Parietal lobe (tissue), 2 donors: ENCODE results near the gene GJD4.

DNA sequence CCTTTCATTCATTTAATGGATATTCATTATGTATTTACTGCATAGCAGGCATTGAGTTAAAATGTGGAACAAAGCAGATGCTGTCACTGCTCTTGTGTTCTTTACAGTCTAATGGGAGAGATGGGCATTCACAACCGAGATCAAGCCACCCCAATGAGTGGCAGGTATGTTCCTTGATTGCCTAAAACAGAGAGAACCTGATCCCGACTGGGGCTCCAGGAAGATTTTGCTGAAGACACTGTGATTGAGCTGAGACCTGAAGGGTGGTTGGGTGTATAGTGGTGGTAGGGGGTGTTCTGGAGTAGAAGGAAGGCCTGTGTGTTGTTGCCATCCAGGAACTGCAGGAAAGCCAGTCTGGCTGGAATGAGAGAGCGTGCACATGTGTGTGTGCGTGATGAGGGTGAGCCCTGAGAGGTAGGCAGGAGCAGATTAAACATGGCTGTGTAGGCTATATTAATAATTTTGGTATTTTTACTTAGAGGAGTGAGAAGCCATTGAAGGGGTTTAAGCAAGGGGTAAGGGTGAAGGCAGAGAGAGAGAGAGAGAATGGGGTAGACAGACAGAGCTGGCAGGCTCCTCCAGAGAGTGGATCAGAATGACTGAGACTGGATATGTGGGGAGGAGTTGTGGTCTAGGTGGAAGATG is 91.9 kb downstream of the CCNY start:
- RAMPAGE, long total RNA, result no peak

DNA sequence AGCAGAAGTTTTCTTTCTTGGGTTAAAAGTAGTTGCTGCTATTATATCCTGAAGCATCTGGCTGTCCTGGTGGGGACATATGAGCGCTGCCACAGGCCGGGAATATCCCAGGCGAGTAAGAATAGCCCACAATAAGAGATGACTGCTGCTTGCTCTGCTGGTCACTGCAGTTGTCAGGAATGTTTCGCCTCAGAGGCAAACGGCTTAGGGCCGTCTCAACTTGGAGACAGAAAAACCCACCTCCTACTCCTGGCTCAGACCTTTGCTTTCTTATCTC is at the start of gene GJD4:
Gene GJD4 (plus strand): TSS at position 160 of the 277 bp plus-strand sequence.
- RAMPAGE, long total RNA, result no peak

- RAMPAGE, long total RNA, result no peak
Observed at GRCh38 chr10:35639943-35640517, 2.1 kb downstream of the FZD8 start.

- RAMPAGE, long total RNA, result no peak
Observed at GRCh38 chr10:37837867-37838389, 19.5 kb downstream of the ZNF248 start.

DNA sequence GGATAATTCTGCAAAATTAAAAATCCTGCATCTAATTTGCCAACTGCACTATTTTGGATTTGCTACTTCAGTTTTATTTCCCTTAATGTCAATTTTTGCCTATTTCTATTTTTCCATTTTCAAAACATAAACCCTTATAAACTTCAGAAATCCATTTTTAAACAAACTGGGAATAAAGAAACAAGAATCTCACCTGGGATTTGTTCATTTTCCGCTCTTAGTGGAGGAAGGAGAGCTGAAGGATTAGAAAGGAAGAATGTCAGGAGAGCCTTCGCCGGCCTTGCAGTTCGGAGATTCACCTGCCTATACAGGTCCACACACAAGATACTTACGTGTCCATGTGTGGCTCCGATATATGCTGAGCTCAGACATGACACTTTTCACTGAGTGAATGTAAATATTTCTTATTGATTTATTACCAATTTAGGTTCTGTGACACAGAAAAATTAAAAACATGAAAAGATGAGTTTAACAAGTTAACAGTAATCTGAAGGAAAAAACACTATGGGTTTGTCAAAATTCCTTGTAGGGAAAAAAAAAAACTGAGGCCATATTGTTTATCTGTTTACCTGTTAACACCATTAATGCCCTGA is 1.2 kb downstream of the ZNF248 start:
- RAMPAGE, long total RNA, result no peak

DNA sequence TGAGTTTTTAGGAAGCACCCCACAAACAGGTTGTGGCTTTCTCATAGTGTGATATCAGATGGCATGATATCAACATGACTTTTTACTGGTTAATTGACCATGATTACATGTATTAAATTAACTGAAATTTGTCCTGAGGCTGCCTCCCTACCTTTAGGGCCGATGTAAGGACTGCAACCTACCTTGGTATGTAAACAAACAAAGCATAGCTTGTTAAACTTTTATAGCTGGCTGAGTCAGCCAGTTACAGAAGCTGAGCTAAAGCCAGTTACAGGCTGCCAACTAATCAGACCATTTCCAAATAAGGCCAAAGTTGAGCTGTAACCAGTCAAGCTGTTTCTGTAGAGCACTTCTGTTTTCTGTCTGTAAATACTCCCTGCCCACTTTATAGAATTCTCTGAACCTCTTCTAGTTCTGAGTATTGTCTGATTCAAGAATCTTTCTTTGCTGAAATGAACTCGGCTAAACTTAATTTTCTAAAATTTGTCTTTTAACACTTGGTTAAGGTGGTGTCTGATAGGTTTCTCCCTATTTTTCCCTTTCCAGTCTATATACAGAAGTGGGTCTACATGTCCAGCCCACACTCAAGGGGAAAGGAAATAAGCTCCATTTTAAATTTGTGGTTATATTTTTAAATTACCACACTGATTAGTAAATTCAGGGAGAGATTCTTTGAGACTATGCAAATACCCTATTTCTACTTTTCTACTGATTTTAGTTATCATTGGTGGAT is 3.5 kb upstream of the ZNF248 start:
- RAMPAGE, long total RNA, result no peak

- RAMPAGE, long total RNA, result no peak
Observed at GRCh38 chr10:38018115-38018863, 7.8 kb downstream of the ZNF33A start.

- RAMPAGE, long total RNA, result no peak
Observed at GRCh38 chr10:38028890-38029306, 18.4 kb downstream of the ZNF33A start.

DNA sequence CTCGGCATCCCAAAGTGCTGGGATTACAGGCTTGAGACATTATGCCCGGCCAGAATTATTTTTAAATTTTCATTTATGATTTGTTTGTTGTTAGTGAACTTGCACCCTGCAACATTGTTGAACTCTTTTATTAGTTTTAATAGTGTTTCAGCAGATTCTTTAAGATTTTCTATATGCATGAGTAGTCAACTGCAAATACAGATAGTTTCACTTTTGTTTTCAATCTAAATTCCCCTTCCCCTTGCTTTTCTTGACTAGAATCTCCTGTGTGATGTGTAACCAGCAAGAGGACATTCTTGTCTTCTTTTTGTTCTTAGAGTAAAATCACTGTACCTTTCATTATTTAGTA is 27.9 kb downstream of the ZNF33A start:
- RAMPAGE, long total RNA, result no peak

DNA sequence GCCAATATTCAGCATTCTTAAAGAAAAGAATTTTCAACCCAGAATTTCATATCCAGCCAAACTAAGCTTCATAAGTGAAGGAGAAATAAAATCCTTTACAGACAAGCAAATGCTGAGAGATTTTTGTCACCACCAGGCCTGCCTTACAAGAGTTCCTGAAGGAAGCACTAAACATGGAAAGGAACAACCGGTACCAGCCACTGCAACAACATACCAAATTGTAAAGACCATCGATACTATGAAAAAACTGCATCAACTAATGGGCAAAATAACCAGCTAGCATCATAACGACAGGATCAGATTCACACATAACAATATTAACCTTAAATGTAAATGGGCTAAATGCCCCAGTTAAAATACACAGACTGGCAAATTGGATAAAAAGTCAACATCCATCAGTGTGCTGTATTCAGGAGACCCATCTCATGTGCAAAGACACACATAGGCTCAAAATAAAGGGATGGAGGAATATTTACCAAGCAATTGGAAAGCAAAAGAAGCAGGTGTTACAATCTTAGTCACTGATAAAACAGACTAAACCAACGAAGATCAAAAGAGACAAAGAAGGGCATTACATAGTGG is 13.1 kb downstream of the ZNF37A start:
- RAMPAGE, long total RNA, result no peak

- RAMPAGE, long total RNA, result no peak
Observed at GRCh38 chr10:42691505-42692043, 53.2 kb upstream of the ZNF33B start.

DNA sequence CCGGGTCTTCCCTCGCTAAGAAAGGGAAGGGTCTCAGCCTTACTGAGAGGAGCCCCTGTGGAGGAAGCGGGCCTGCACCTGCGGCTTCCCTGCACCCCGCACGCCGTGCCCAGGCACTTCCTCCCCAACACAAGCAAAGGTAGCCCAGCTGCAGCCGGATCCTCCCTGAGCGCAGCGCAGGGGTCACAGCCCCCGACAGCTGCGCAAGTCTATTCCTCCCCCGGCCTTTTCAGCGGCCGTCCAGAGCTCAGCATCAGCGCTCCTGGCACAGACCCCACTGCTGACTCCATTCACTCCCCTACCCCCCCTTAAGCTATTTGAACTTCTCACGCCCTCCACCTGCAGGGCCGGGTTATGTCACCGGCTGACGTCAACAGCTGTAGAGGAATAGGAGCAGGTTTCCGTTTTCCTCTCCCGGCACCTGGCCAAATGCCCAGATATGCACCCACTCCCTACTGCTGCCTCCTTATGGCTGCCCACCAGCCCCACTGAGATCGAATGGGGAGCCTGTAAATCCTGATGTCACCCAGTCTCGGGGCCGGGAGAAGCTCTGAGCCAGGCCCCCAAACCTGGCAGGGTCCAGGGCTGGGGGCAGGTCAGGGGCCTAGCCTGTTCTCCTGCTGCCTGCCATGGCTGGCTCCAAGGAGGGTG is 143.0 kb upstream of the RET start:
- RAMPAGE, long total RNA, result no peak

GRCh38 chr10:43308838-43309563 is 42.1 kb upstream of the RASGEF1A start:
- RAMPAGE, long total RNA, result no peak

DNA sequence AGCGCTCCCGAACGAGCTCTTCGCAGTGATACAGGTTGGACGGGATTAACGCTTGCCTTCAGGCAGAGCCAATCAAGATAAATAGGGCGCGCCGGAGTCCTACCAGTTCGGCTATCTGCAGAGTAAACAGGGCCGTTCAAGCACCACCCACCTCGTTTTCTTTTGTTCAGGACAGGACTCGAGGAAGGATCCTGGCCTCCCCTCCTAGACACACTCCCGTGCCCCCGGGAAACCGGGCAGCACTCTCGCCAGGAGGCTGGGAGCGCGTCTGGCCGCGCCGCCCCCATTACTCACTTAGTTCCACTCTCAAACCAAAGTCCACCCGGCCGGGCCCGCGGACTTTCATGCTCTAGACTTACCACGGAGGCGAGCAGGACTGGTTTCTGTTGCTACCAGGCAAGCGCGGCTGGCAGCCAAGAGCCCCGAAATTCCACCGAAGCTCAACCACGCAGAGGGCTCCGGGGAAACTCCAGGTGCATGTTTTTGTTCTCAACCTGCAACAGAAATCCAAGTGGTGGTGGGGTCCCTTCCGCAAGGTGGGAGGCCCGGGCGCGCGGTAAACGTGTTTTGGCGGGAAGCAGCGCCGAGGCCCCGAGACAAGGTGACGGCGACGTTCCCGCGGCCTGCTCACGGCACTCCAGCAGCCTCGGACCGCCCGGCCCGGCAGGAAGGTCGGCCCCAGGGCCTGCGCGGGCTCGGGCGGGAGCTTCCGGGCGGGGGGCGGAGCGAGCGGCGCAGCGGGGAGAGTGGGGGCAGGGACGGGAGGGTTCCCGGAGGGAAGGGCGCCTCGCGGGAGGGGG is 12.7 kb downstream of the HNRNPF start:
- RAMPAGE, long total RNA, result no peak

DNA sequence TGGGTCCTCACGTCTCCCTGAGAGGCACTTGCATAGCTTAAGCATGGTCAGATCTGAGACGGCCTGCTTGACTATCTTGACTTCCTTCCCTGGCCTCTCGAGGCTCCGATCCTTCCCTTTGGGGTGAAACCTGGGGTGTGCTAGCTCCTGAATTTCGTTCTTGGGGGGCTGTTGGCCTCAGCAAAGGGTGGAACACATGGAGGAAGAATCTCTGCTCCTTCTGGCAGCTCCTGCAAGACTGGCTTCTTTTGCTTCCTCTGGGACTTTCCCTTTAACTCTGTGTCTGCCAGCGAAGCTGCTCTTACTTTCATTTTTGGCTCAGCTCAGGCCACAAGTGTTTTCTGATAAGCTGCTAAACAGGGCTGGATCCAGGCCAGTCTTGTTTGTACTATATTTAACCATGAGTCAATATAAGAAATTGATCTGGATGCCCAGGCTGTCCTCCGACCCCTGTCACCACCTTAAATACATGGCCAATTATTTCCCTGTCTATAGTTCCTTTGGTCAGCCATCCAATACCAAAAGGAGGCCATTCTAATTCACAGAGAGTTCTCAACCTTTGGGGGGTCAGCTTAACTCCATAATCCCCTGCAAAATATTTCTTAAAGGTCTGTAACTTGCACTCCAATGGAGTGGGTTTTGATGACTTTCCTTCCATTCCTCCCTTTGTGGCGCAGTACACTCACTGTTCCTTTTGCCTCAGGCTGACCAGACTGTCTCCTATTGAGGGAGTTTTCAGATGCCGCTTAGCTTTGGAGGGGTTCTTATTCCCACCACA is 11.0 kb upstream of the ZNF485 start:
- RAMPAGE, long total RNA, result no peak

- RAMPAGE, long total RNA, result no peak
Observed at GRCh38 chr10:43824830-43825395, 176.2 kb upstream of the ZNF32 start.

GRCh38 chr10:44016705-44017259 is 368.1 kb upstream of the ZNF32 start:
- RAMPAGE, long total RNA, result no peak

- RAMPAGE, long total RNA, result no peak
Observed at GRCh38 chr10:44965609-44966663, 6.3 kb downstream of the RASSF4 start.

DNA sequence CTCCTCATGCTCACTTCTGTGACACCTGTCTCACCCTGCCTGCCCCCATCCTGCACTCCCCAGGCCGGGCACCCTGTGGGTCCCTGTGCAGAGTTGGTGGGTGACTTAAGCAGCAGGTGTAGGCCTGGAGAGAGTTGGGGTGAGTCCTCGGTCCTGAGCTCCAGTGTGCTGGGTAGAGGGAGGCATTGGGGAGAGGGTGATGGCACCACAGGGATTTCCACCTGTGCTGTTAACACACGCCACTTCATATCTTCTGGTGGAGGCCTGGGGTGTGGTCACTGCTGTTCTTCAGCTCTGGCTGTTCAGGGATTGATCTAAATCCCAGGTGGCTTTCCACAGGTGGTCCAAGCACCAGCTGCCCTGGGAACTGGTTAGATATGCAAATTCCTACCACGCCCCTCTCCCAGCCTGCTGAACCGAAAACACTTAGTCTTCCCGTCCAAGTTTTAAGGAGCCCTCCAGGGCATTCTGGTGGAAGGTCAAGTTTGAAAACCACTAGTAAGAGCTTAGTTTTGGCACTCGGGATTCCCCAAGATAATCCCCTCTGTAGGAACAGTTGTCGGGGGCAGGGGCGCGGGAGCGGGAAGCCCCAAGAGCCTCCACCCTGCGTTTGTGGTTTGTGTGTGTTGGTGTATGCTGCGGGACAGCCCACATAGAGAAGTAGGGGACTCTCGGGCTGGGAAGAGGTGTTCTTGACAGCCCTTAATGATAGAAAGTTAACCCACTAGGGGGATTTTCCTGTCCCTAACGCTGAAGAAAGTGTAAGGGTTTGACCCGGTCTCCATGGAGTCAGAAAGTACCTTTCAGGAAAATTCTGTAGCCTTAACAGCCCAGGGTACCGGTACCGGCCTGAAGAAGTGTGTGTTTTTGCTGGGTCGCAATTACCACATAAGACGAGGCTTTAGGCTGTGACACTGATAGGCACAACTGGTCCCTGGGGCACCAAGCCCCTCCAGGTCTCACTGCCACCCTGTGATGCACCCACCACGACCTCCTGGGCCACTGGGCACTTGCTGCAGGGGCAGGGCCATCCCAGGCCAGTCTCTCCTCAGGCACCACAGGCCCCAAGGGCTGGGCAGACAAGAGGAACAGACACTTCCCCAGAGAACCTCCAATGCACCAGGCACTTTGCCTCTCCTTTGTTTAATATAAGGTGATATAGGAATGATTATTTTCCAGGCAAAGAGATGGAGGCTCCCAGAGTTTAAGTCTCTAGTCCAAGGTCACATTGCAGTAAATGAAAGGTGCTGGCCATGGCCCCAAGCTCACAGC is 5.0 kb downstream of the DEPP1 start:
- RAMPAGE, long total RNA, result no peak

DNA sequence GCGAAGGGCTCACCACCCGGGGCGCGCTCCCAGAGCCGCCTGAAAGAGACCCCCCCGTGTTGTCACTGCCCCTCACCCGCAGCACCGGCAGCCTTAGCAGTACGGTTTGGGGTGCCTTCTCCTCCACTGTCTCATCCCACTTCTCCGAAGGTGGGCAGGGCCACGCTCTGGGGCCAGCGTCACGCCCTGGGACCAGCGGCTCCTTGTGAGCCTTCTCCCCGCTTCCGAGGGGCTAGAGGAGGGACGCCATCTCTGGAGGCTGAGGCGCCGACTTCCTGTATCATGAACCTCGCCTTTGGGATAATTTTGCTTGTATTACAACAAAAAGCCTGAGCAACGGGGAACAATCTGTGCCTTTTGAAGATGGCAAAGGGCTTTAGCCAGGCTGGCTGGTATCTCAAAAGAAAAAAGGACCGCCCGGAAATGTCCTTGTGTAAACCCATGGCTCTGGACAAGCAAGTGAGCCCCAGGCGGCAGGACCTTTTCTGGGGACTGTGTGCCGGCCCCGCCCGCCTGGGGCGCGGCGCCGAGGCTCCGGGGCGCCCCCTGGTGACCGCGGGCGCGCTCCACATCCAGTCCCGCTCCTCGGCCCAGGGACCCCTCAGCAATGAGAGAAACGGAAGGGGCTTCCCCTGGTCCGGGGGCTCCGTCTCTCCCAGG is 3.9 kb downstream of the DEPP1 start:
- RAMPAGE, long total RNA, result no peak